Esophagus muscularis mucosa (tissue), 4 donors: Measurements from ENCODE around the genes KCNQ2 and EEF1A2.

GRCh38 chr20:62605994-62606459, 36.3 kb upstream of the SLCO4A1 start:
- PRO-cap, result no peak
- RAMPAGE, long total RNA, 4 experiments, result no peak in any of the 4 experiments

DNA sequence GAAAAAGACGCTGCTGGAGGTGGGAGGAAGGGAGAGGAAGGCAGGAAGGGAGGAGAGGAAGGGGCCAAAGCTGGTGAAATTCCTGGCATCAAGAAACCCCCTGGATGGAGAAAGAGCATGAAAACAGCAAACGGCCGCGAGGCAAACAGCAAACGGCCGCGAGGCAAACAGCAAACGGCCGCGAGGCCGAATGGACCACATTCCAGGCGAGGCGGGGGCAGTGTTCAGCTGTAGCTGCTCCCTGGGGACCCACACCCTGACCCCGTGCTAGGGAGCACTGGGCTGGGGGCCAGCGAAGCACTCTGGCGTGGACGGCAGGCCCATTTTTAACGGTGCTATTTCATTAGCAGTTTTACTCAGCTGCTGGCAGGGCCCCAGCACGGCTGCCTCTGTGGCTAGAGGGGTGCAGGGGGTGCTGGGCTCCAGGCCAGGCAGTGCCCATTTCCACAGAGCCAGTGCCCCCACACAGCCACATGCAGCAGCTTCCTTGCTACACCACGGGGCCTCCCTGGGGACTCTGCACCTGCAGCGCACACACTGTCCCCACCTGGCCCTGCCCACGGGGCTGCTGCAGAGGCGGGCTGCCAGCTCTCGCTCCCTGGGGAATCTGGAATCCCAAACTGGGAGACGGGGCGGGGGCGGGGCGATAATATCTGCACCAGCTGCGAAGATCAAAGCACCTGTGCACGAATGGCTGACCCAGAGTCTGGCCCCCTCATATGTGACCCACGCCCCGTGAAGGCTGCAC, 35.7 kb upstream of the SLCO4A1 start:
- PRO-cap, result no peak
- RAMPAGE, long total RNA, 4 experiments, result no peak in any of the 4 experiments

DNA sequence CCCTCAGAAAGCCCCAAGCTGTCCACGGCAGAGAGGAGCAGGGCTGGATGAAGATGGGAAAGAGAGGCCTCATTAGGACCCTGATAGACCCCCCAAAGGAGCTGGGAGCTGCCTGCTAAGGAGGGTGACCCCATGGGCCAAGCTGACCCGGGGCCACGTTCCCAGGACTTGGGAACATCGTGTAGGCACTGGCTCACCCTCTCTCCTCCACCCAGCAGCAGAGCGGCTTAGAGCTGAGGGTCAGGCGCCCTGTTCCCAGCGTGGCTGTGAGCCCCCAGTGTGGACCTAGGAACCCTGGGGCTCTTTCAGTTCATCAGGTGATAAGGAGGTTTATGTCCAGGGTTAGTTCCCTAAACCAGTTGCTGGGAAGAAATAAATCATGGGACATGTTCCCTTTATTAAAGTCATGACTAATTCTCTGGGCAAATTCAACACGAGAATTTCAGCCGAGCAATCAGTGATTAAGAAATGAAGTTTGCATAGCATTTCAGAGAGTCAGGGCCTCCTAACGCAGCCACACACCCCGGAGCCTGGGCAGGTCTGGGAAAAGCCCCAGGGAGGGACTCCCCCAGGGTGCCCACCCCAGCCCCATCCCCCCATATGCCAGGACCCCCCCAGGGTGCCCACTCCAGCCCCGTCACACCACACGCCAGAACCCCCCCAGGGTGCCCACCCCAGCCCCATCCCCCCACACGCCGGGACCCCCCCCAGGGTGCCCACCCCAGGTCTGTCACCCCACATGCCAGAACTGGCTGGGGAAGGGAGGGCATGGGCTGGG, 20.0 kb downstream of the SLCO4A1 start:
- PRO-cap, result bidirectional peak, plus-strand start at position 490 of the sequence, minus-strand start at position 268 of the sequence
- RAMPAGE, long total RNA, 4 experiments, result no peak in any of the 4 experiments

DNA sequence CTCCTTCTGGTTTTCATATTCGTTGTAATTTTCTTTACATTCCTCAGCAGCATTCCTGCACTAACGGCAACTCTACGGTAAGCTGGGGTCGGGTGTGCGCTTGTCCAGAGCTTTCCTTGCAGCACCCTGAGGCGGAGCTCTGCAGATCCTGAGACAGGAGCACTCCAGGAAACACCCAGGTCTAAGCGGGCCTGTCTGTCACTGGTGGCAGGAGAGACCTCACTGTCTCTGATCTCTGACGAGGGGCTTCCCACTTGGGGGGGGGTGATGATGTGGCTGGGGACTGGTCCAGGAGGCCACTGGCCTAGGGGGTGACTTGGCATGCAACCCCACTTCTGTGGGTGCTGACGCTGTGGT, 25.8 kb downstream of the SLCO4A1 start:
- PRO-cap, result no peak
- RAMPAGE, long total RNA, 4 experiments, result no peak in any of the 4 experiments

GRCh38 chr20:62717988-62718597, 9.5 kb downstream of the NTSR1 start:
- PRO-cap, result no peak
- RAMPAGE, long total RNA, 4 experiments, result no peak in any of the 4 experiments

DNA sequence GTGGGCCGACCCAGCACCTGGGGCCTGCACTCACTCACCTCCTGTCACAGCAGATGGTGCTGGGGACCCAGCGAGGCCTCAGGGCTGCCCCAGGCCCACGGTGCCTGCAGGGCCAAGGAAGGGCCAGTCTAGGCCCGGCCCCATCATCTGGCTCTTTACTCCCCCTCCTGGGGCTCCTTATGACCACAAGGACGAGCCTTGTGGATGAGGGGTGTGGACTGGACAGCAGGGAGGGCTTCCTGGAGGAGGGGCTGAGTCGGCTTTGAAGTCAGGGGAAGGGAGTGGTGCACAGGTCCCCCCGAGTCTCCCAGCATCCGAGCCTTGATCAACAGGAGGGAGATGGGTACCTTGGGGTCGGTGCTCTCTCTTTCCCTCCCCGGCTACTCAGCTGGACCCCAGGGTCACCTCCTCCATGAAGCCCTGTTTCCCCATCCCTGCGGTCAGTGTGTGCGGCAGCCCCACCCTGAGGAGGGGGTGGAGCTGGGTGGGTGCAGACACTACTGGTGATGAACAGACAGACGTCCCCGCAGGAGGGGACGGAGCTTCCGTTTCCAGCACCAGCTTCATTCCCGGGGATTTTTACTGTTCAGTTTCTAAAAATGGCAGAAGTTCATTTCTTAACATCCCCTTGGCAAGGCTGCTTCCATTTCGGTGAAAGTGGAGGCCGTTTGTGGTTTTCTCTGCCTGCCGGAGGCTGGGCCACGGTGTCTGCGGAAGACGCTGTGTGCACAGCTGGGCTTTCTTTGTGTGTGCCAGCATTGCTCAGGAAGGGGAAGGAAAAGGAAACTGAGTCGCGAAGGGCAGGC, 19.5 kb downstream of the NTSR1 start:
- PRO-cap, result no peak
- RAMPAGE, long total RNA, 4 experiments, result no peak in any of the 4 experiments

DNA sequence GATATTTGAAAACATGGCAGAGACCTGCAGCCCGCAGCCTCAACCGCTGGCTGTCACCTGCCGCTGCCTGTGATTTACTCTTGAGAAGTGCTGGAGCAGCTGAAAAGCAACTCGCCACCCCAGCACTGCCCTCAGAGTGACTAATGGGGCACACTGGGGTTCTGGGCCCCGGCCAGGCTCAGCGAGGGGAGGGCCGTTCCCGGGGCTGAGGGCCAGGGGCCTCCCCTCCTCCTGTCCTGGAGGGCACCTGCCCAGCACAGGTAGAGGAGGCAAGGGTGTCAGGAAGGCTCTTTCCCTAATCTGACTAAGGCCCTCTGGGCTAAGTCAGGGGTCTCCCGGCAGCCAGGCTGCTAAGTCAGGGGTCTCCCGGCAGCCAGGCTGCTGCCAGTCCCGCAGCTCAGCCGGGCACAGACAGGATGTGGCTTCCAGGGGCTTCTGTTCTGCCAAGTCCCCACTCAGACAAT, 32.2 kb downstream of the NTSR1 start:
- PRO-cap, result no peak
- RAMPAGE, long total RNA, 4 experiments, result no peak in any of the 4 experiments

DNA sequence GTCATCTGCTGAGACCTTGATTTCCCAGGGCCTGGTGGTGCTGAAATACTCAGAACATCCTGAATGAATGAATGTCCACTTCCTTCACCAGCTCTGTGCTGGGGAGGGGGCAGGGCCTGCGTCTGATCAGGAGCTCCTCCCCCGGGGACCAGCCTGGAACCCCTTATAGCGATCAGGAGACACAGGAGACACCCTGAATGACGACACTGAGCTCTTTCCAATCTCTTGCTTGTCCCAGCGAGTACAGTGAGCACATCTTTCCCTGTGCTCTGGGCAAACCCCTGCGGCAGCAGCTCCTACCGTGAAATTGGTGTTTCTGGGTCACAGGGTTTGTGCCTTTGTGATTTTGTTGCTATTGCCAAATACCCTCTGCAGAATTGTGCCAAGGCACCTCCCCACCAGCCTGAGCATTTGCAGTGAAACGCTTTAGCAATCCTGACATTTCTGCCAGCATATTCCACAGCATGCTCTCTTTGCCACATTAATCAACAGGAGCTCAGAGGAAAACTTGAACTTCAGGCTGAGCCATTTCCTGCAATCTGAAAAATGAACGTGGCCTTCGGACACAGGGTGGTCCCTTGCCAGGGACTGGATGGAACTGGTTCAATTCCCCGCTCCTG, 23.2 kb upstream of the MRGBP start:
- PRO-cap, result no peak
- RAMPAGE, long total RNA, 4 experiments, result no peak in any of the 4 experiments

GRCh38 chr20:62796942-62797256, 626 bp downstream of the MRGBP start:
- PRO-cap, result no peak
- RAMPAGE, long total RNA, 4 experiments, result no peak in any of the 4 experiments

DNA sequence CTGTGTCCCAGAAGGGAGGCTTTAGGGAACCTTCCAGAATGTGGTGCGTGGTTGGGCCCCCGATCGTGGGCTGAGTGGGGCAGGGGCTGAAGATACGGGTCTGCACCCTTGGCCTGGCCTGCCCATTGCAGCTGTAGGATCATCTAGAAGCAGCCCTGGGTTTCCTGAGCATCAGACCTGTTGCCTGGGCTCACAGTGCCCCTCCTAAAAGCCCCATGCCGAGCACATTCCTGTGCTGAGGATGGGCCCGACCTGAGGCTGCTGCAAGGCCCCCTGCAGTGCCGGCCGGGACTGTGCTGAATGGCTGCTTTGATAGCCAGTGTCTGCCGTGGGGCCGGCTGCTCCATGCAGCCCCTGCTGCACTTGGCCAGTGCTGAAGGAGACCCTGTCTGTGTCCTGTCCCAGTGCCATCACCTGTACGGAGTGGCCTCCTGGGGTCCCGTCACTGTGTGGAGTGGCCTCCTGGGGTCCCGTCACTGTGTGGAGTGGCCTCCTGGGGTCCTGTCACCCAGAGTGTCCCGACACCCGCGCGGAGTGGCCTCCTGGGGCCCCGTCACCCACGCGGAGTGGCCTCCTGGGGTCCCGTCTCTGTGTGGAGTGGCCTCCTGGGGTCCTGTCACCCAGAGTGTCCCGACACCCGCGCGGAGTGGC, 6.8 kb downstream of the COL9A3 start:
- PRO-cap, result no peak
- RAMPAGE, long total RNA, 4 experiments, result no peak in any of the 4 experiments

DNA sequence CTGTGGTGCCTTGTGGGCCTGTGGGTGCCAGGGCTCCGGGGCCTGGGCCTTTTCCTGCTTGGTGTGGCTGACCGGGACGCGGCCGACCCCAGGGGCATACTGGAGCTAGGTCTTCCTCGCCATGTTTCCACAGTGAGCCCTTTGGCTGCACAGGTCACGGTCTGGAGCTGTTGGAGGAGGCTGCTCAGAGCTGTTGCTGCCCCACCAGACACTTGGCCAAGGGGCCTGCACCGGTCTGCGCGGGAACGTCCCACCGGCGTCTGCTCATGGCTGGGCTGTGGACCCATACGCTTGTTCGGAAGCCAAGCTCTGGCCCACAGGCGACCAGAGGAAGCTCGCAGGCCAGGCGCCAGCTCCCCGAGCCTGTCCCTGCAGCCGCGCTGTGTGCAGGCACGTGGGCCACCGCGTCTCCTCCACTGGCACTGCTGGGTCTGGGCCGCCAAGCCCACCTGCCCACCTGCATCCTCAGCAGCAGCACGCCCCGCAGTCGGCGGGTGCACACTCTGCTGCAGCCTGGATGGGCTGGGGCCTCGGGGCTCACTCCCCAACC, 15.3 kb upstream of the TCFL5 start:
- PRO-cap, result no peak
- RAMPAGE, long total RNA, 4 experiments, result no peak in any of the 4 experiments

GRCh38 chr20:62895707-62896865, 30.2 kb downstream of the DIDO1 start:
- PRO-cap, result no peak
- RAMPAGE, long total RNA, 4 experiments, result no peak in any of the 4 experiments

GRCh38 chr20:62934329-62935636, 3.2 kb upstream of the GID8 start:
- PRO-cap, result no peak
- RAMPAGE, long total RNA, 4 experiments, result no peak in any of the 4 experiments

DNA sequence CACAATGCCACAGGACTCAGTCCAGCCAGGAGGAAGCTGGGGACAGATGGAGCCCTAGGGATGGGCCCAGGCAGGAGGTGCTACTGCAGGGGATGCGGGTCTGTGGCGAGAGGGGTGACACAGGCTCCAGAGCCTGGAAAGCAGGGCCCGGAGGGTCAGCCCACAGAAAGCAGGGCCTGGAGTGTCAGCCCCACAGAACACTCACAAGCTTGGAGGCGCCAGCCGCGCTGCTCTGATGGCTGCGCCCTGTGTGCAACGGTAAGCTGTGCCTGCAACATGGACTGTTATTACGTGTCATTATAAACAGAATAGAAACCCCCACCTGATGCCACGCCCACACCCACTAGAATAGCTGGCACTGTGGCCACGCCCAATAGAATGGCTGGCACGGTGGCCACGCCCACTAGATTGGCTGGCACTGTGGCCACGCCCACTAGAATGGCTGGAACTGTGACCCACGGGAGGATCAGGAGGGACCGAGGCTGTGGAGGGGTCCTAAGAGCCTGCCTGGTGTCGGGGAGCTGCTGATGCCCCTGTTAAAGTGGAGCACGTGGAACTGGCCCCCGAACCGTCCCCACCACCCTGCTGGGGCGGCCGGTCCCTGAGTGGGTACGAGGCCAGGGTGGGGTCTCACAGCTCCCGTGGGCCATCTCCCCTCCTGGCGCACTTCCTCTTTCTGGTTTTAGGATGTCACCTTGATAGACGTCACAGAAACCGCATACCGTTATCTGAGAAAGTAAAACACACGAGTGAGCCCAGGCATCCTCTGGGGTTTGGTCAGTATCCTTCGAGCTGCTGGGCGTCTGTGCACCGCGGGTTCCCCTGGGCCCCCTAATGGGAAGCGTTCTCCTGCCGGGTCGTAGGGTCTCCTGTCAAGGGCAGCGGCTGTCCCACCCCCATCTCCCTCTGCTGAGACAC, 25.2 kb downstream of the SLC17A9 start:
- PRO-cap, result no peak
- RAMPAGE, long total RNA, 4 experiments, result no peak in any of the 4 experiments

DNA sequence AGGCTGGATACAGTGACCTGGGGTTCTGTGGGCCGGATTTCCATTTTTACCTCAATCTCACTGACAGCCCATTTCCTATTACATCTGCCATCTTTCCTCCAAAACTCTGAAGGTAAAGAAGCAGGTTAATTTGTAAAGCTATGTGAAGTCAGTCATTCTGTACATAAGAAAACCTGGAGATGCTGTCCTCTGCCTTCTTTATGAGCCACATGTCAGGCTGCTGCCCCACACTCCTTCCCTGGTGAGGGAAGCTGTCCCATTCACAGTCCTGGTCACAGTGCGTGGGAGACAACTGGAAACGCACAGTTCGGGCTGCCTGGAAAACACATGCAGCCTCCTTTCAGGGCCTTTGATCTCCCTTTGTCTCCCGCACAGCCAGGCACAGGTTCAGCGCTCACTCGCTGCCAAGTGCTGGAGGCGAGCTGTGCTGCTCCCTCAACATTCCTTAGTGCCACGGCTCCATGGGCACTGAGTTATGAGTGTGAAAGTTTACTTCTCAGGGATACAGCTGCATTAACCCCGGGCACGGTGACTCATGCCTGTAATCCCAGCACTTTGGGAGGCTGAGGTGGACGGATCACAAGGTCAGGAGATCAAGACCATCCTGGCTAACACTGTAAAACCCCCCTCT, 9.1 kb downstream of the YTHDF1 start:
- PRO-cap, result no peak
- RAMPAGE, long total RNA, 4 experiments, result no peak in any of the 4 experiments

DNA sequence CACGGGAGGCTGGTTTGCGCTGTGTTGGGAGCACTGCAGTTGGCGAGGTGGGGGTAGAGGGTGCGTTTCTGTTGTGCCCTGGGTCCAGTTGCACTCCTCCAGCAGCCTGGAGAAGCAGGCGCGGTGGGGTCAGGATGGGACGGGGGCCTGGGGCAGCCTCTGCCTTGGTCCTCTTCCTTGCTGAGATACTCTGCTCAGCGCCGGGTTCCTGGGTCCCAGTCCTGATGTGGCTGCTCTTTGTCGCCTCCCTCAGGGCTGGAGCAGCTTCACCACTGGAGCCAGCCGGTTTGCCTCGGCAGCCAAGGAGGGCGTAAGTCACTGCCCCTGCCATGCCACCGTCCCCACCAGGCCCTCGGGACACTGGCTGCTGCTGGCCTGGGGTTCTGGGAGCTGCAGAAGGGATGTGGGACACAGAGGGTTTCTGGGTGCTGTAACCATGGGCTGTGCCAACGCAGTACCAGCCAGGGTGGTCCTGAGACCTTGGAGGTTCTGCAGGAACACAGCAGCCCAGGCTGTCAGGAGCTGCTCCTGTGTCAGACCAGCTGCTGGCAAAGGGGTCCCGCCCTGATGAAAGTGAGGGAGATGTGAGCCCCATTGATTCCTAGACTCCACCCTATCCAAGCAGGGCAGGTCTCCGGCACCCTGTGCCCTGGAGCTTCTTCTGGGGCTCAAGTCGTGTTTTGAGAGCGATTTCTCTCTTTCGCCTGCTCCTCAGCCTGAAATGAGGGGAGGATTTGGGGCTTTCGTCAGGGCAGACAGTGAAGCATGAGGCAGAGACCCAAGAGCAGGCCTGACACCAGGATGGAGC, 8.6 kb downstream of the ARFGAP1 start:
- PRO-cap, result no peak
- RAMPAGE, long total RNA, 4 experiments, result no peak in any of the 4 experiments

- PRO-cap, result no peak
- RAMPAGE, long total RNA, 4 experiments, result no peak in any of the 4 experiments
Measured at GRCh38 chr20:63472129-63472882, at the start of gene KCNQ2. TSS of gene KCNQ2 (minus strand) at chr20:63472655.

DNA sequence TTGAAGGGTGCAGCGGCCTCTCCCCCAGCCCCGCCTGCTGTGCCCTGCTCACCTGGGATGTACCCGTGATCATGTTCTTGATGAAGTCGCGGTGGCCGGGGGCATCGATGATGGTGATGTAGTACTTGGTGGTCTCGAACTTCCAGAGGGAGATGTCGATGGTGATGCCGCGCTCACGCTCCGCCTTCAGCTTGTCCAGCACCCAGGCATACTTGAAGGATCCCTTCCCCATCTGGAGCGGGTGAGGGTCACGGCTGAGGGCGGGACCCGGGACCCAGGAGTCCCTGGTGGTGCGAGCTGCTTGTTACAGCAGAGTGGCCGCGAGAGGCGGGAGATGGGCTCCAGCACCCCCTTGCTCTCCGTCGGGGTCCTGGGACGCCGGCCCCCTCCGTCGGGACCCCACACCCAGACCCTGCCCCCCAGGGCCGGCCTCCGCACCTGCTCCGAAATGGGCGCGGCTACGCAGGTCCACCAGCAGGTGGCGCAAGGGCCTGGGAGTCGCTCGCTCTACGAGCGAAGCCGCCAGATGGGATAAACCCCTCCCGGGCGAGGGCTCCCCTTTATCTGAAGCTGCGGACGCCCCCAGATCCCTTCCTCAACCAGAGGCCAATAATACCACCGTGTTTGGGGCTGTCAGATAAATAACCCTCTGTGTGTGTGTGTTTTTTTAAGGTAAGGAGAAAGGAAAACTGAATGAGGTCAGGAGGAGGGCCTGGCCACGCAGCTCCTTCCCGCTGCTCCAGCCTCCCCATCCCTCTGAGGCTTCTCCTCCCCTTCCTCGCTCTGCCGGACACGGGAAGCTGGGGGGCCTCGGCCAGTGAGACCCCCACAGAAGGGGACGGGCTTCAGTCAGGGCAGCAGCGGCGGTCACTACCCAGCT, 2.8 kb downstream of the EEF1A2 start:
- PRO-cap, result no peak
- RAMPAGE, long total RNA, 4 experiments, result no peak in any of the 4 experiments

- PRO-cap, result no peak
- RAMPAGE, long total RNA, 4 experiments, result no peak in any of the 4 experiments
Measured at GRCh38 chr20:63497445-63497868, 1.4 kb downstream of the EEF1A2 start.

- PRO-cap, result bidirectional peak, plus-strand start at chr20:63499356, minus-strand start at chr20:63499082
- RAMPAGE, long total RNA, 4 experiments, result start-site peak on the minus strand in 3 of 4 experiments, at chr20:63499077-63499086 at its widest, 49 to 141 reads per replicate
Measured at GRCh38 chr20:63498838-63499607, at the start of gene EEF1A2. TSS of gene EEF1A2 (minus strand) at chr20:63499083.